Omental fat pad (tissue), 4 donors: ENCODE measurements around a stretch of chr15.

DNA sequence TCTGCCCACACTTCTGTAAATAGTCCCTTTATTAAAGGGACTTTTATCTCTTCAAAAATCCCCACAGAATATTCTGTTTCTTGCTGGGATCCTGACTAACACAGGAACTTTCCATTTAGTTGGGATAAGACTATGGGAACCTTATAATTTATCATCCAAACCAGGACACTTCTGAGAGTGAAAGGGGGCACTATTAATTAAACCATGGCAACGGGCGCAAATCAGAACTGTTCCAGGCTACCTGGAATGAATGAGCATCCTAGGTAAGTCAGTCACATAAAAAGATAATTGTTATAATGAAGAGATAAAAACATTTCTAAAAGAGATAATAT lies 315.4 kb downstream of the GOLGA6L6 start:
- PRO-cap = no peak
- RAMPAGE, long total RNA, 4 experiments = no peak in any of the 4 experiments

GRCh38 chr15:22573275-22573481 lies 114.5 kb downstream of the GOLGA6L22 start:
- PRO-cap = no peak
- RAMPAGE, long total RNA, 4 experiments = no peak in any of the 4 experiments

DNA sequence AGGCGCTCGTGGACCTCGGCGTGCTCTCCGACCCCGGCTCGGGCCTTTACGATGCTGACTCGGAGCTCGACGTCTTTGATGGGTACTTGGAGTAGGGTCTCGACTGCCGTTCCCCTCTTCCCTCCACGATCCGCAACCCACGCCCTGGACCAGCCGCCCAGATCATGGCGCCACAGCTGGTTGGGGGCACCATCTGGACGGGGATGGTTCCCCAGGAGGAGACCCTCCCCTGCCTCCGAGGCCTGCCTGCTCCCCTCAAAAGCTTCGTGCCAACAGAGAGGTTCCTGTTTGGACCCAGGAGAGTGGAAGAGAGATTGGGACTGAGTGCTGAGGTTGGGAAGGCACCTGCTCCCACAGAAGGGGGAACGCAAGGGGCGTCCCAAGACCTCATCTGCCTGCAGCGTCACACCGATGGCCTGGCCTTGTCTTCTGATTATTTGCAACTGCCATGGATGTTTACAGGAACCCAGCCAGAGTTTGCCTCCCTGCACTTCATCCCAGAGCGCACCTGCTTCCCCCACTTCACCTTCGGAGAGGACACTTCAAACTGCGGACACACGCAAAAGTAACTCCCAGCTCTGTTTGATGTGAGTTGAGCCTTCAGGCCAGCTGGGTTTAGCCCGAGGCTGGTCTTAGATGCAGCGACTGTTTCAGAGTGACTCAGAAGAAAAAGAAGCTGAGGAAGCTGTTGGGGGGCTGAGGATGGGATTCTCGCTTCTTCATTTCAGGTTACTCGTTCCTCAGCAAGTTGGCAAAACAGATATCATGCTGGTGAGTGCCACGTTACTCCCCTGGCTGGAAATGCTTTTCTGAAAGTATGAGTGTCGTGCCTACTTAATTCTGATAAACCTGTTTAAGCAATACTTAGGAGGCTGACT lies 71.1 kb upstream of the NIPA1 start:
- PRO-cap = no peak
- RAMPAGE, long total RNA, 4 experiments = no peak in any of the 4 experiments

- PRO-cap = no peak
- RAMPAGE, long total RNA, 4 experiments = no peak in any of the 4 experiments
Measured at GRCh38 chr15:22787223-22787900, 918 bp downstream of the NIPA1 start.

- PRO-cap = no peak
- RAMPAGE, long total RNA, 4 experiments = no peak in any of the 4 experiments
Measured at GRCh38 chr15:23039829-23040207, 449 bp upstream of the TUBGCP5 start.

- PRO-cap = no peak
- RAMPAGE, long total RNA, 4 experiments = start-site peak on the plus strand in 1 of 4 experiments, at chr15:23303746-23303752 at its widest, 20 reads per replicate
Measured at GRCh38 chr15:23303587-23304009, 30.4 kb downstream of the GOLGA6L26 start.

- PRO-cap = no peak
- RAMPAGE, long total RNA, 4 experiments = no peak in any of the 4 experiments
Measured at GRCh38 chr15:23564828-23565248, 636 bp upstream of the MKRN3 start.

DNA sequence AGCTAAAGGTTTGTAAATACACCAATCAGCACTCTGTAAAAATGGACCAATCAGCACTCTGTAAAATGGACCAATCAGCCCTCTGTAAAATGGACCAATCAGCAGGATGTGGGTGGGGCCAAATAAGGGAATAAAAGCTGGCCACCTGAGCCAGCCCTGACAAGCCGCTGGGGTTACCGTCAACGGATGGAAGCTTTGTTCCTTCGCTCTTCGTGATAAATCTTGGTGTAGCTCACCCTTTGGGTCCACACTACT lies 69.8 kb upstream of the NDN start:
- PRO-cap = no peak
- RAMPAGE, long total RNA, 4 experiments = no peak in any of the 4 experiments

- PRO-cap = no peak
- RAMPAGE, long total RNA, 4 experiments = no peak in any of the 4 experiments
Measured at GRCh38 chr15:23869317-23869872, 182.3 kb upstream of the NDN start.

DNA sequence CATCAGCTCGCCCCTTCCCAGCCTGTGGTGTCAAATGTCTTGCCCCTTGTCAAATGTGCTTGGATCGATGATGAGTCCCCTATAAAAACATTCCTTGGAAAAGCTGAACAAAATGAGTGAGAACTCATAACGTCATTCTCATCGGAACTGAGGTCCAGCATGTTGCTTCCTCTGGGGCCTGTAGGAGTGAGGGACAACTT lies 96.5 kb downstream of the SNRPN start:
- PRO-cap = no peak
- RAMPAGE, long total RNA, 4 experiments = no peak in any of the 4 experiments

DNA sequence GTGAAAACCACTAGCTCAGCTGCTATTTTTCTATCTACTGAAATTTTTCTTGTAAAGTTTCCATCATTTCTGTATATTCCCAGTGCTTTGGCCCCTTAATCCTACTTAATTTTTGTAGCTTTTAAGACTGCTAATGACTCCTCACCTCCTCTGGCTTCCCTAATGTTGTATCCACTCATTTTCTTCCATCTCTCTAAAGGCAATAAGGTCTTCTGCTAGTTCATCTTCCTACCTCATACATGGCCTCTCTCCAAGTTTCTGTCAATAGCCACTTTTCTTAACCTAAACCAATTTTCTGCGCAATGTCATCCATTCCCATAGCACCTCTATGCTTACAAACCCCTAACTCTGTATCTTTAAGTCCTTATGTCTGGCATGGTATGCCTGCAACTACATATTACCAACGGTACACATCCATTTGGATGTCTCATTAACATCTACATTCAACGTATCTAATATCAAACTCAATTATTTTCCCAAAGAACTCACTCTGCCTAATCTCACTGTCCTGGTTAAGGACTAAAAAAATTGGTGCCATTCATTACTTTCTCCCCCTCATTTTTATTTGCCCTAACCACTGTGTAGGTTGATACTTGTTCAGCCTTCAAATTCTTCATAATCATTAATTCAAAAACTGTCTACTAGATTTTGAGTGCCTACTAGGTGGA lies 25.0 kb downstream of the UBE3A start:
- PRO-cap = no peak
- RAMPAGE, long total RNA, 4 experiments = no peak in any of the 4 experiments

- PRO-cap = no peak
- RAMPAGE, long total RNA, 4 experiments = no peak in any of the 4 experiments
Measured at GRCh38 chr15:25849175-25849968, 13.8 kb downstream of the ATP10A start.

DNA sequence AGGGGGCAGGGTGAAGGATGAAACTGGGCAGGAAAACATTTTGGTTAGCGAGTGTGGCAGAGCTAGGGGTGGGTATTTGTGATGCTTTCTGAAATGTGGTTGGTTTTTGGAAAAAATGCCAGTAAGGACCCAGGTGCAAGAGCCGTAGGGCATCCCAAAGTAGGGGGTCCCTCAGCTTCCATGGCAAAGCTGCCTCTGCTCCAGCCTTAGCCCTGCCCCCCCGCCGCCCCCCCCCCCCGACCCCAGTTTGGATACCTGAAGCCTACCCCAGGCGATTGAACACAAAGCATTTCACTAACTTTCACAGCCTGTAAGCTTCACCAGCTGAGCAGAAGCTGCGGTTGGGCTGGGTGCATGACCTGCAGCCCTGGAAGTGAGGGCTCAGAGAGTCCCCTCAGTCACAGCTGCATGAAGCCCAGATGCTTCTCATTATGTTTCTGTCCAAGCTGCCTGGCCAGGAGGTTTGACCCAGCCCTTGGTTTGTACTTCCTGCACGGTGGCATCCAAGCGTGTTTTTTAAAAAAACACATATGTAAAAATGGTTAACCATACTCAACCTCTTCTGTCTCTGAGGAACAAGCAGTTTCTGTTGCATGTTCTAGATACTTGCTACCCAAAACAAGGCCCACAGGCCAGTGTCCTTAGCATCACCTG lies 75.8 kb upstream of the ATP10A start:
- PRO-cap = no peak
- RAMPAGE, long total RNA, 4 experiments = no peak in any of the 4 experiments

DNA sequence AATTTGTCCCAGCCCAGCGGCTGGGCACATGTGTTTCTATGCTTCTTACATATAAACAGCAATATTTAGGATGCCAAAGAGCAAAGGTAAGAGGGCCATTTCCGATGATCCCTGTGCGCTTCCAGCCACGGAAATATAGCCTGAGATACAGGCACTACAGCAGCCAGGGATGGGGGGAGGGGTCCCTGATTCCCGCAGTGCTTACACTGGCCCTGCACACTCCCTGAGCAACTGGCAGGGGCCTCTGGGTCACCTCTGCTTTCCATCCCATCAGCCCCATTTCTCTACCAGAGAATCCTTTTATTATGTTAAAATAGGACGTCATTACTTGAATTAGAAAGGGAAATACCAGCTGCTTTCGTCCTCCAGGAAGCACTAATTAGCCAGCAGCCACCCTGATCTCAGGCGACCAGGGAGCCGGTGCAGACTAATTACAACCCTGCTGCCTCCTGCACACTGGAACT lies 372.2 kb upstream of the ATP10A start:
- PRO-cap = no peak
- RAMPAGE, long total RNA, 4 experiments = no peak in any of the 4 experiments

GRCh38 chr15:26261286-26262071 lies 398.4 kb upstream of the ATP10A start:
- PRO-cap = no peak
- RAMPAGE, long total RNA, 4 experiments = no peak in any of the 4 experiments

DNA sequence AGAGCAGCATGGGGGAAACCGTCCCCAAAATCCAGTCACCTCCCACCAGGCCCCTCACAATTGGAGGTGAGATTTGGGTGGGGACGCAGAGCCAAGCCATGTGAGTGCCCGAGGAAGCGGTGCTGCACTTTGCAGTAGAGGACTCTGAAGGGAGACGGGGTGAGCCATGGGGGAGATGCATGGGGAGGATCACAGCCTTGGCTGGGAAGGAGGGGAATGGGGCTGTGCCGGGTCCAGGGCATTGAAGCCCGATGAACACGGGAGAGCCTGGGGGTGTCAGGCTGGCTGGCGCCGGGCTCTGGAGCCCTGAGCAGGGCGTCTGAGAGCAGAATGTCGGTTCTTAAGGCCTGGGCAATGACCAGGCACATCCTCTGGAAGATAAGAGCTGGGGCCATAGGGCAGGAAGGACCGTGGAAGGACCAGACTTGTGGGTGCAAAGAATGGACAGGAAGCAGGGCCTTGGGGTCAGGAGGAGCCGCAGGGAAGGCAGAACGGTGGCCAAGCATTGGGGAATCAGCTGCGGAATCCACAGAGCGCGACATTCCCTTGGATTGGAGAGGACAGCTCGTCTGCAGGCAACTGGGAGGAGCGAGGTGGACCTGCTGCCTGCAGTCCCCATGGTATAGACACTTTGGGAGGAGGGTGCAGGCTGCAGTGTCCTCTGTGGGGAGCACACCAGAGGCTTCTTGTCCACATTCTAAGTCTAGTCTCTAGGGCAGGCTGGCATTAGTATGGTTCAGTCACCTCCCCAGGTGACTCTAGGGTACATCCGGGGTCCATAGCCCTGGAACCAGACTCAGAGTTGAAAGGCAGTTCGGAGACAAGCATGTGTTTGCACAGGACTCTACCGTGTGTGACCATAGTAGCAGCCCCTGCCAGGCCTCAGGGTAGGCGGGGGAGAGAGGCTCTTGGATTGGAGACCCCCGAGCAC lies 118.0 kb downstream of the GABRG3 start:
- PRO-cap = no peak
- RAMPAGE, long total RNA, 4 experiments = no peak in any of the 4 experiments

- PRO-cap = no peak
- RAMPAGE, long total RNA, 4 experiments = no peak in any of the 4 experiments
Measured at GRCh38 chr15:27573715-27574568, 525.2 kb downstream of the OCA2 start.

- PRO-cap = no peak
- RAMPAGE, long total RNA, 4 experiments = no peak in any of the 4 experiments
Measured at GRCh38 chr15:28095620-28096890, 3.1 kb downstream of the OCA2 start.

DNA sequence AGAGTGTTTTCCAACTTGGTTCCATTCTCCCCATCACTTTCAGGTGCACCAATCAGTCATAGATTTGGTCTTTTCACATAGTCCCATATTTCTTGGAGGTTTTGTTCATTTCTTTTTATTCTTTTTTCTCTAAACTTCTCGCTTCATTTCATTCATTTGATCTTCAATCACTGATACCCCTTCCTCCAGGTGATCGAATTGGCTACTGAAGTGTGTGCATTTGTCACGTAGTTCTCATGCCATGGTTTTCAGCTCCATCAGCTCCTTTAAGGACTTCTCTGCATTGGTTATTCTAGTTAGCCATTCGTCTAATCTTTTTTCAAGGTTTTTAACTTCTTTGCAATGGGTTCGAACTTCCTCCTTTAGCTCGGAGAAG lies 60.2 kb upstream of the OCA2 start:
- PRO-cap = no peak
- RAMPAGE, long total RNA, 4 experiments = no peak in any of the 4 experiments

DNA sequence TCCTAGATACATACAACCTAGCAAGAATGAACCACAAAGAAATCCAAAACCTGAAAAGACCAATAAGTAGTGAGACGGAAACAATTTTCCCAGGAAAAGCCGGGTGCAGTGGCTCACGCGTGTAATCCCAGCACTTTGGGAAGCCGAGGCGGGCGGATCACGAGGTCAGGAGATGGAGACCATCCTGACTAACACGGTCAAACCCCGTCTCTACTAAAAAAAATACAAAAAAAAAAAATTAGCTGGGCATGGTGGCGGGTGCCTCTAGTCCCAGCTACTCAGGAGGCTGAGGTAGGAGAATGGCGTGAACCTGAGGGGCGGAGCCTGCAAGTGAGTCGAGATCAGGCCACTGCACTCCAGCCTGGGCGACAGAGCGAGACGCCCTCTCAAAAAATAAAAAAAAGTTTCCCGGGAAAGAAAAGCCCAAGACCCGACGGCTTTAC lies 23.6 kb downstream of the GOLGA8G start:
- PRO-cap = no peak
- RAMPAGE, long total RNA, 4 experiments = no peak in any of the 4 experiments